Renal cortical epithelial cell (primary cell): Measurements from ENCODE around the gene SCLY.

DNA sequence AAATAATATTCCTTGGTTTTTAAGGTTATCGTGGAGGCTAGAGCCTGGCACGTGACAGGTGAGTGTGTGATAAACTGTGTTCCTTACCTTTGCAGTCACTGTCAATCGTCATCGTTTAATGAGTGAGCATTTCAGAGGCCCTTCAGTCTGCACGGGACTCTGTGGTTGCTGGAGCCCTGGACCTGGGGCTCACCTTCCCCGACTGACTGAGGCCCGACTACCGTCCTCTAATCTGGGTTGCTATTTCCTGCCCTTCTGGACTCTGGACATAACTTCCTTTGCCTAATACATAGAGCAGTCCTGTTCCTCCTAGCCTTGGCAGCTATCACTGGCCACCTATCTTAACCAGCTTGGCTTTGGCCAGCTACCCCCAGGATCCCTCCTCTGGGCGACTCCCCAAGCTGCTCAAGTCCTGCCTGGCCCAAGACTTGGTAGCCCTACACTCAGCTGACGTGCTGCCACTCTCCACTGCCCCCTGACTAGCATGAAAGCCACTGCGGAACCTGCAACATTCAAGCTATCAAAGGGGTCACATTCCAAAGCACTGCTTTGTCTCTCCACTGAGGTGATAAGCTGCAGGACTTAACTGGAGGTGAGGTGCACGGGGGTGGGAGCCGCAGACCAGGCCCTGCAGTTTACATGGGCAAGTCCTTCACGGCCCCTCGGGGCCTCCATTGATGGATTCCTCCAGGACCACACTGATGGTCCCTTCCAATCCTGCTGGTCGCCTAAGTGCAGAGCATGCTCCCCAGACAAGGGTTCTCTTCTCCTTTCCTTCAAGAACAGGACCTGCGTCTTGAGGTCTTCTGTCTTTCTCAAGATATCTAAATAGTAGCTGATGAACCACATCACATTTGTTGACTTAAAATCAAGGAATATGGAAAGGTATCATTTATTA lies 11.1 kb upstream of the RAB17 start:
- RRBS = no CpG with 5 or more reads among the region's 17 CpGs

GRCh38 chr2:237618632-237618831 lies 8.9 kb upstream of the LRRFIP1 start:
- RRBS = no CpG with 5 or more reads among the region's 1 CpG

DNA sequence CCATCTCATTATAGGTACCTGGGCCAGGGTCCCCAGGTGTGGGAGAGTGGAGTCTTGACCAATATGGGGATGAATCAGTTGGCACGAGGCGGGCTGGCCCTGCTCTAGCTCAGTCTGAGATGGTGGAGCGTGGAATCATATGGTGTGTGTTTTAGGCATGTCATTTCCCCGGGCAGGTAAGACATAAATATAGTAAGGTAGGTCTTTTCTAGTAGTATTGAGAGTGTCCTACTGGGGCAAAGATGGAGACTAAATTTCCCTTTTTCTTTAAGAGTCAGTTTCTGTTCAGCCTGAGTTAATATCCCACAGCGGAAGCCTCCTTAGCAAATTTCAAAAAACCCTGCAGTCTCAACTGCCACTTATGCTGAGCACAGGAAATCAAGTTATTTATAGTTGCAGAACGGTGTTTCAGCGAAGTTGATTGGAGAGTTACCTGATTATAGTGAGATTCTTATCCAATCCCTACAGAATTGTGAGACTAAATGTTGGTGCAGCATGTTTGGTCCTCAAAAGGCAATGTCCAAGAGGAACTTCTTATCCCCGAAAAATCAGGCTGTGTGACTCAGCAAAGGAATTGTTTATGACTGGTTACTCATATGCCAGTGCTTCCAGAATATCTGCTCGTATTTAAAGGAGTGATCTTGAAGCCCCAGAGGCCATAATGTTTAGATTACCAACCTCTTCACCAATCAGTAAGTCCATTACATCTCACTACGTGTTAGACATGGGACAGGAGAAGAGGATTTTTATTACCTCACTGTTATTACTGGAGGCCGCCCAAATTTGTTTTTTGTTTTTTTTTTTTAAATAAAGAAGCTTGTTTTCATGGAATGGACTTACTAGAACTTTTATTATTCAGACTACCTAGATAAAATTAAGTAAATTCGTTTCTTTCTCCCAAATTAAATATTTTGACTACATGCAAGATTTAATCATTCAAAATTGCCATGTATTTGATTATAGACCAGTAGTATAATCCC lies 67.9 kb downstream of the LRRFIP1 start:
- RRBS = no CpG with 5 or more reads among the region's 12 CpGs

- RRBS = 28% methylated on average over 4 of the region's 32 CpGs
Observed at GRCh38 chr2:237702944-237704093, 75.9 kb downstream of the LRRFIP1 start.

GRCh38 chr2:237733834-237734560 lies 64.6 kb upstream of the RBM44 start:
- RRBS = 36% methylated on average over 3 of the region's 15 CpGs

DNA sequence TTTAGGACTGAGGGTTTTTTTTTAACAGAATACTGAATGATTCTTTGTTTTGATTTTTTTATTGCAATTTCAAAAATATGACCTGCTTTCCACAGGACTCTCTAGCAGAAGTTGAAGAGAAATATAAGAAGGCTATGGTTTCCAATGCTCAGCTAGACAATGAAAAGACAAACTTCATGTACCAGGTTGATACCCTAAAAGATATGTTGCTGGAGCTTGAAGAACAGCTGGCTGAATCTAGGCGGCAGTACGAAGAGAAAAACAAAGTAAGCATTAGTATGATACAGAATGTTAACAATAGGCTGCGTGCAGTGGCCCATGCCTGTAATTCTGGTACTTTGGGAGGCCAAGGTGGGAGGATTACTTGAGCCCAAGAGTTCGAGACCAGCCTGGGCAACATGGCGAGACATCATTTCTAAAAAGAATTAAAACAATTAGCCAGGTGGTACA lies 45.3 kb upstream of the RBM44 start:
- RRBS = no CpG with 5 or more reads among the region's 5 CpGs

GRCh38 chr2:237858278-237859437 lies 765 bp upstream of the RAMP1 start:
- RRBS = no CpG with 5 or more reads among the region's 29 CpGs

DNA sequence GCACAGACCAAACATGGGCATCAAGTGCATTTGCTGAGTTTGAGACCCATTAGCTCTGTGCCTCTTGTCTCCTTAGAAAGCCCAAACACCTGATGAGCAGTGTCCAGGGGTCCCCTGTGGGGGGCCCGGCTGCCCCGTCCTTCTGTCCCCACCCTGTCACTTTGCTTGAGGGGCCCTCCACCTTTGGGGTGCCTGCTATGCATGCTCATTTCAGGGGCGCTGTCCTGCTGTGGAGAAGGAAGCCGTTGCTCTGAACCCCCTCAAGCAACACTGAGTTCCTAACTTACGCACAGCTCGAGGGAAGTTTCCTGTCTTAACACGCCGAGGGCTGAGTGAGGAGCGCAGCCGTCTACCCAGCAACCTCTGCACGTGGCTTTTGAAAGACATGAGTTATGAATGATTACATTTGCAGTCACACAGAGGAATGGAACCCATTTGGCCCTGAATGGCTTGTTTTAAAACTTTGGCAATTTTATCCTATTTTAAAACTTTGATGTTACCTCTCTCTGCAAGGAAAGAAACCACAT lies 13.9 kb downstream of the RAMP1 start:
- RRBS = no CpG with 5 or more reads among the region's 11 CpGs

- RRBS = 2% methylated on average over 32 of the region's 64 CpGs
Observed at GRCh38 chr2:238060931-238061521, at the start of gene SCLY. SCLY (plus strand) TSS chr2:238061001.

- RRBS = no CpG with 5 or more reads among the region's 7 CpGs
Observed at GRCh38 chr2:238199639-238200186, 3.8 kb downstream of the ILKAP start.

- RRBS = no CpG with 5 or more reads among the region's 17 CpGs
Observed at GRCh38 chr2:238202044-238202651, 1.3 kb downstream of the ILKAP start.

GRCh38 chr2:238202652-238203407 lies 665 bp downstream of the ILKAP start:
- RRBS = 2% methylated on average over 30 of the region's 68 CpGs

DNA sequence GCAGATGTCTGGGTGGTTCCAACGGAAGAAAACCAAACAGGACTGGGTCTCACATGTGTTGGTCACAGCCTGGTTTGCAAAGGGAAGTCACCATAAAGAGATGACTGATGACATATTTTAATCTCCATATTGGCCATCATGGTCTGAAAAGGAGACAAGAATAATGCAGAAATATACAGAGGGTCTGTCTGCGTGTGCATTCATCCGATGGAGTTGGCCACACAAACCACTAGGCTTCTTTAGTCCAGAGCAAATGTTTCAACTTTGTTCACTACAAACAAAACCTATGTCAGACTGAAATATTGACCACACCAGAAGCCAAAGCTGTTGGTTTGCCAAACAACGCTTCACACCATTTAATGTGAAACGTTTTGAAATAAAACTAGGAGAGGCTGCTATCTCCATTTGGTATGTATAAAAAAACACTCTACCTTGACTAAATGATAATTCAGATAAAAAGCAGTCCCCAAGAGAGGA lies 5.7 kb upstream of the HES6 start:
- RRBS = no CpG with 5 or more reads among the region's 5 CpGs

DNA sequence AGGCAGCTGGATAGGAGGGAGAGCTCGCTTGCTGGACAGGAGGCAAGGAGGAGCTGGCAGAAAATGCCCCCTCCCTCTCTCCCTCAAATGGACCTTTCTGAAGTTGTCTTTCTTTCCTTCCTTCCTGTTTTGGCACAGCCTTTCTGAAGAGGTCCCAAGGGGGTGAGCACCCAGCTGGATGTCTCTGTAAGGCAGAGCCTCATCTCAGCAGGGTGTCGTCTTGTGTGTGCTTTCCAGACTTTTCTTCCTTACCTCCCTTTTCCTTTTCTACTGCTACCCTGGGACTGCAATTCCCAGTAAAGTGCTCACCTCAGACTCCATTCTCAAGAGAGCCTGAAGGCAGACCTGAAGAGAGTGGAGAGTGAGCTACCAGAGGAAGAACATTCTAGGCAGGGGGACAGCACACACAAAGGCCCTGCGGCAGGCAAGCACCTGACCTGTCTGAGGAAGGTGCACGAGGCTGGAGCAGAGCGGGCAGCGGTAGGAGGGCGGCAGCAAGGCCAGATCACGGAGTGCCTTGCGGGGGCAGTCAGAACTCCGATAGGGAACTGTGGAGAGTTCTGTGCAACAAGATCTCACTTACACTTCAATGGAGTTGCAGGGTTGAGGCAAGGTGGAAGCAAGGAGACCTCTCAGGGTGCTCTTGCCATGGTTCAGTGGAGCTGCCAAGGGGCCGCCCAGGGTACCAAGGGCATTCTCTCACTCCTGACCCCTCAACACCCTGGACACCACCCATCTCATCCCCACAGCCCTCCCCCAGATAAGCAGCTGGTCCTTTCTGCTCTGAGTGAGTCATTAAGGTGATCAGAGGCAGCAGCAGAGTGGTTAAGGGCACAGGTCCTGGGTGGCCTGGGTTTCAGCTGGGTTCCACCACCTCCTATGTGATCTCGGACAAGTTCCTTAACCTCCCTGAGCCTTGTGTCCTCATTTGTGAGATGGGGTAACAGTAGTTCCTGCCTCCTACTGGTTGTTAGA lies 5.0 kb downstream of the PER2 start:
- RRBS = no CpG with 5 or more reads among the region's 12 CpGs

DNA sequence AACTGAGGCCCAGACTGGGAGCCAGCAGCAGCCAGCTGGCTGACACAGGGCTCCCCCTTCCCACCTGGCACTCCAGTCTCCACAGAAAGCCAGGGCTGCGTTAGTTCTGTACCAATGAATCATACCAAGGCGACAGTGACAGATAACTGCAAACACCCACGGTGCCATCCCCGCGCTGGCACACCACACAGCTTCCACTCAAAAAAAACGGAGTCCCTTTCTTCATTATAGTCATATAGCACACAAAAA lies 1.4 kb downstream of the PER2 start:
- RRBS = no CpG with 5 or more reads among the region's 6 CpGs

DNA sequence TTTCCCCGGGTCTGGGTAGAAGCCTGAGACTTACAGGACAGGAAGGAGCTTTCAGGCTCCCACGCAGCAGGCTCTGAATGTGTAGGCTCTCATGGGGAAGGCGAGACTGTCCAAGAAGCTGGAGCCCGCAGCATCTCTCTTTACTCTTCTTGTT lies 1.3 kb upstream of the PER2 start:
- RRBS = no CpG with 5 or more reads among the region's 4 CpGs

- RRBS = 92% methylated on average over 4 of the region's 19 CpGs
Observed at GRCh38 chr2:238790707-238791402, 57.0 kb upstream of the TWIST2 start.

GRCh38 chr2:238848791-238849282 lies 952 bp downstream of the TWIST2 start:
- RRBS = 3% methylated on average over 14 of the region's 48 CpGs

DNA sequence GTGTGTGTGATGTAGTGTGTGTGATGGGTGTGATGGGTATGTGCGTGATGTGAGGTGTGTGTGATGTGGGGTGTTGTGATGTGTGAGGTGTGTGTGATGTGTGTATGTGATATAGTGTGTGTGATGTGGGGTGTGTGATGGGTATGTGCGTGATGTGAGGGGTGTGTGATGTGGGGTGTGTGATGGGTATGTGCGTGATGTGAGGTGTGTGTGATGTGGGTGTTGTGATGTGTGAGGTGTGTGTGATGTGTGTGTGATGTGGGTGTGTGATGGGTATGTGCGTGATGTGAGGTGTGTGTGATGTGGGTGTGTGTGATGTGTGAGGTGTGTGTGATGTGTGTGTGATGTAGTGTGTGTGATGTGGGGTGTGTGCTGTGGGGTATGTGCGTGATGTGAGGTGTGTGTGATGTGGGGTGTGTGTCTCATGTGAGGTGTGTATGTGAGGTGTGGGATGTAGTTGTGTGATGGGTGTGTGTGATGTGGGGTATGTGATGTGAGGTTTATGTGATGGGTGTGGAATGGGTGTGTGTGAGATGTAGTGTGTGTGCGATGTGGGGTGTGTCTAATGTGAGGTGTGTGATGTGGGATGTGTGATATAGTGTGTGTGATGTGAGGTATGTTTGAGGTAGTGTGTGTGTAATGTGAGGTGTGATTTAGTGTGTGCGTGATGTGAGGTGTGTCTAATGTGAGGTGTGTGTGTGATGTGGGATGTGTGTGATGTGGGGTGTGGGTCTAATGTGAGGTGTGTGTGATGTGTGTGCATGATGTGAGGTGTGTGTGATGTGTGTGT lies 55.0 kb downstream of the TWIST2 start:
- RRBS = no CpG with 5 or more reads among the region's 7 CpGs

- RRBS = no CpG with 5 or more reads among the region's 4 CpGs
Observed at GRCh38 chr2:239047043-239047397, 199.1 kb downstream of the TWIST2 start.